Subcutaneous preadipocyte (primary cell): Measurements from ENCODE around the genes TRIM60 and GK3.

GRCh38 chr4:163165273-163165906, 1.3 kb downstream of the NAF1 start:
- CAGE, long polyA plus RNA, result no peak

- CAGE, long polyA plus RNA, result no peak
These were observed 103.6 kb downstream of the TMA16 start for GRCh38 chr4:163598114-163598422.

DNA sequence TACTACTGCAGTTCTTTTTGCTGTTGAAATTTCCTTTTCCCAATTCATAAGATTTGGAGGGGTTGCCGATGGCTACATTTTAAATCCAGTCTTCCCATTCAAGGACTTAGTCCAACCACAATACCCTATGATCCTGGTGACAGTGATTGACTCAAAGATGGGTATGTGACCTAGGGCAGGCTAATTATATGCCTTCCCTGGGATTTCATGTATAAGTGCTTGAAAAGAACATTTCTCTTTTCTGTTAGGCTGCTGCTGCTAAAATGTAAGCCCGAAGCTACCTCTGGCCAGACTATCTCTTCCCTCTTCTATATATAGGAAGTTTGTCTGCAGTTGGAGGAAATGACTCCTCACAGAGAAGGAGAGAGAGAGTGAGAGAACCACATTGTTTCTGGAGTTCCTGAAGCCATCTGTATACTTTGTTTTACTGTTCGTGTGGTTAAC, 112.3 kb downstream of the TMA16 start:
- CAGE, long polyA plus RNA, result no peak

DNA sequence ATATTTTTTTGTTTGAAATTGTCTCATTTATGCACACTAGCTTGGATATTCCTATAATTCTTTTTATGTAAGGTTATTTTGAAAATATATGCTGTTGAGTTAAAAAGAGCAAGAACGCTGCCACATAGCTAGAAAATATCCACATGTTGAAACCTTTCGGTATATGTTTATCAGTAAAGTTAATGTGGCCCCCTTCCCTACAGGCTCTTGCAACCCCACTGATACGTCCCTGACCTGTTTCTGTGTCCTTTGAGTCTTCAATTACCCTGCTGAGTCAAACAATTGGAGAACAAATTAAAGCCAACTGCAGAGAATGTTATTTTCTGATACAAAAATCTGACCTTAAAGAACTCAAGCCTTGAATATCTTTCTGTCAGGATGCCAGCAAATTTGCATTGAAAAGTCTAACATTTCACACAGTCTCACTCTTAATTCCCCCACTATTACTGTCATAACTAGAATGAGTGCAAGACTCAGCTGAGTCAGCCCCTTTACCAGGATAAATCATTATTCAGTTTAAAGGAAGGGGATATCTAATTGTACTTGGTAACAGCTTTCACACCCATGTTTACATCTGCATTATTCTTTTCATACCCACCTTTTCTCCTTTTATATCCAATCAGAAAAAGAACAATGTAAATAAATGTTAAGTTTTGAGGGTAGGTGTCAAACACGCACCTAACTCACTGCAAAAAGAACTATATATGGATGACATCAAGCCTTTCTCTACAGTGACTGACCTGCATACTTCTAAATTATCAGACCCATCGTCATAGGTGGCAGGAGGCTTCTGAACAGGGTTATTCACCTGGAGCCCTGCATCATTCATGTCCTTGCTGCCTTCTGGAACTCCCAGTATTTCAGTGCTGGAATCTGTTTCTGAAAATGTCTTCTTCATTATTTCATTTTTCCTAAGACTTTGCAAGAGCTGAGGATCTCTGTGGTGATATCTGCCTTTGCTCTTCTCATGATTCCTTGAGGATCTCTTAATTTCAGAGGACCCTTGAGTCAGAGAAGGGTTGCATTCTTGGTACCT, 117.4 kb downstream of the TMA16 start:
- CAGE, long polyA plus RNA, result no peak

DNA sequence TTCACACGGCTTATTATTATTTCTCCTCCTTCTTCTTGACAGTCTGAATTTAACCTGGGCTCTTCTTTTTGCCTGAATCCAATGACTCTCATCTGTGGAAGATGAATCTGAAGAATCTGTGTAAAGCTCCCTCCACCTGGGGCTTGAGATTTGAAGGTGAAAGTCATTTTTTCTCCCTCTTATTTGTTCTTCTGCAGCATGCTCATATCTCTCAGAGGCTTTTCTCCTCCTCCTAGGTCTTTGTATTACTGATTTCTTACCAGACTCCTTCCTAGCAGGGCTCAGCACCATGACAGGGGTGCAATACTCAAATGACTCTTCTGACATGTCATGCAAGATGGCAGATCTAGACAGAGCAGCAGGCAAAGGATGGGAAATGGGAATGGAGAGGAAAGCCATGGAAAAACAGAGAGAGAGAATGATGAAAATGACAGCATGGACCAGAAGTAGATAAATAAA, 118.2 kb downstream of the TMA16 start:
- CAGE, long polyA plus RNA, result no peak

DNA sequence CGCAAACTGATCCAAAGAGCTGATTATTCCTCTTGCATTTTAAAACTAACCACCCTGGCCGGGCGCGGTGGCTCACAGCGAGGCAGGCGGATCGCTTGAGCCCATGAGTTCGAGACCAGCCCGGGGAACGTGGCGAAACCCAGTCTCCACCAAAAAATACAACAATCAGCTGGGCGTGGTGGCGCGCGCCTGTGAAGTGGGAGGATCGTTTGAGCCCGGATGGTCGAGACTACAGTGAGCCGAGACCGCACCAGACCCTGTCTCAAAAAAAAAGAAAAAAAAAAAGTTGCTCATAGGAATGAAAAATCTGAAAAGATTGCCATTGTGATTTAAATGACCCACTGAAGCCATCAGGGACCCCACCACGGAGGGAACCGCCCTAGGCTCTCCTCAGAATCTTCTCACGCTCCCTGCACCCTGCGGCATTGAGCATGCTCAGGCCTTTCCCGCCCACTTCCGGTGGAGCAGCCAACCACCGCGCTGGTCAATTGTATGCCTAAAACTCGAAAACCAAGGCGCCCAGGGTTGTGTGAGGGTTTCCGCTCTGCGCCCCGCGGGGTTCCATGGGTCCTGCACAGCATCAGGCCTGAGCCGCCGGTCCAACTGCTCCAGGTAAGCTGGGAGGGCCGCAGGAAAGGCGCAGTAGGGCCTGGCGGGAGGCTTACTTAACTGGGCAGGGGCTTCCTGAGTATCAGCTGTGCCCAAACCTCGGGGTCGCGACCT, at the start of gene TRIM60:
Gene TRIM60, plus strand, starts transcription at position 499 of the 723 bp plus-strand sequence.
- CAGE, long polyA plus RNA, result no peak

DNA sequence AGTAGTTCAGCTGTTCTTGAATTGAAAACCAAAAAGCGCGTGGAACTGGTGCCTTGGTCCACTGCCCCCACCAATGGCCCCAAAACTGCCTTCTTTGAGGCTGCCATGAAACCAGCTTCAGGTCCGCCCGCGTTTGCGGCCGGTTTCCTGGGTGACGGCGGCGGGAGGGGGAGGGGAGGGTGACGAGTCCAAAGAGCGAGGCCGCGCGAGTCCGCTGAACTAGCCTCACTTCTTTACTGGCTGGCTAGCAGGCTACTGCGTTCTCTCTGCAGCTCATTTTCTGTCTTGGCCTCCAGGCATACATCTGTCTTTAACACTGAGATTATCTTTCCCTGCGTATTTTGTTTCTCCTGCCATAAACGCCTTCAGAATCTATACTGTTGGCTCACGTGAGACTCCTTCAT, at the start of gene GK3:
Gene GK3, minus strand, starts transcription at position 166 of the 404 bp plus-strand sequence.
- CAGE, long polyA plus RNA, result no peak

GRCh38 chr4:165292946-165293569, 13.6 kb upstream of the GK3 start:
- CAGE, long polyA plus RNA, result no peak

- CAGE, long polyA plus RNA, result no peak
These were observed 105.4 kb downstream of the CPE start for GRCh38 chr4:165484148-165484665.

- CAGE, long polyA plus RNA, result no peak
These were observed 169.5 kb downstream of the TLL1 start for GRCh38 chr4:166042442-166043019.

DNA sequence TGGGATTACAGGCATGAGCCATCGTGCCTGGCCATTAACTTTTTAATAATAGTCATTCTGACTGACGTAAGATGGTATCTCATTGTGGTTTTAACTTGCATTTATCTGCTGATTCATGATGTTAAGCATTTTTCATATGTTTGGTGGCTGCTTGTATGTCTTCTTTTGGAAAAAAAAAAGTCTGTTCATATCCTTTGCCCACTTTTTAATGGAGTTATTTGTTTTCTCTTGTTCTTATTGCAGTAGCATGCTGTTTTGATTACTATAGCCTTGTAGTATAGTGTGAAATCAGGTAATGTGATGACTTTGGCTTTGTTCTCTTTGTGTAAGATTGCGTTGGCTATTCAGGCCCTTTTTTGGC, 45.9 kb downstream of the ANXA10 start:
- CAGE, long polyA plus RNA, result no peak

DNA sequence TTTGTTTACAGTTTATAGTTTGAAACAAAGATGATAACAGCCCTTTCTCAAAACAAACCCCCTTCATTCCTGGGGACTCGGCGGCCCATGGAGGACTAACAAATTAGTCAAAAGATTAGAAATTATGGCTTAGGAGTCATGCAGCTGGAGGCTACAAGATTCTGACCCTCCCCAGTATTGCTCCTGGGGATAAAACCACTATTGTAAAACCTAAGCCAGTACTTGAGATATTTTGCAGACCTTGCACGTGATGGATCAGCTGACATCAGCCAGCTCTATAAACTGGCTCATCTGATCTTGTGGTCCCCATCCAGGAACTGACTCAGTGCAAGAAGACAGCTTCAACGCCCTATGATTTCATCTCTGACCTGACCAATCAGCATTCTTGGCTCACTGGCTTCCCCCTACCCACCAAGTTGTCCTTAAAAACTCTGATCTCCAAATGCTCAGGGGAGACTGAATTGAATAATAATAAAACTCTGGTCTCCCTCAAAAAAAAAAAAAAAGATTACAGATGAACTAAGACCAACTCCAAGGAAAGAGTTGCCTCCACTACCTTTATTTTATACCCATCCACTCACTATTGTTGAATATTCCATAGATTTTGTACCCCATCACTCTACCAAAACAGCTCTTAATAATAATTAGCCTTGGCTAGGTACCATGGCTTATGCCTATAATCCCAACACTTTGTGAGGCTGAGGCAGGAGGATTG, 30.2 kb downstream of the DDX60L start:
- CAGE, long polyA plus RNA, result no peak

DNA sequence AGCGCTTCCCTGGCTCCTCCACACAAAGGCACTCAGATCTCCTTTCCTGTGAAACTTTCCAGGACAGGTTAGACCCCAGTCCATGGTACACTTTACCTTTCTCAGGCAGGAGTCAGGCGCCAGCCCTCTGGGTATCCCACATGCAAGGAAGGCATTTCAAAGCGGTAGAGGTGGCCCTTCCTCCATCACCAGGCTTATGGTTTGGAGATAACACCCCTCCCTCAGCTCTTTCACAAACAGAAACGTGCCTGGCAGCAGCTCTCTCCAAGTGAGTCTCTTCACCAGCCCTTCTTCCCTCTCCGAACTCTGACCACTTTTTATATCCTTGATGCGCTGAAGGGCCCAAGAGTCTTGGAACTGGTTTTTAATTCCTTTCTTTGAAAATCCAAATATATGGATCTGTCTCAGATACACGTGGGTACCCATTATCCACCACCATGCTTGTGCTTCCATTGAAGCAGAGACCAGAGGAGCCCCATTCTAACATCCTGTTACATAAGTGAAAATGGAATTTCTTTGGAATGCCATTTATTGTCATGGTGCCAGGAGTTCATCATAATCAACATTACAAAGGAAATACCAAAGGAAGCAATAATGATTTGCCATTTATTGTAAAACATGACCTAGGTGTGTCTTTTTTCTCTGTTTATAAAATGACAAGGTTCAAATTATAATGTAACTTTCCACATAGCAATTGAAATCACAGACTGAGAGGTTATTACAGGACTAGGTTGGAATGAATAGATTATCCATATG, 61.6 kb downstream of the PALLD start:
- CAGE, long polyA plus RNA, result no peak

- CAGE, long polyA plus RNA, result no peak
These were observed 107.6 kb downstream of the PALLD start for GRCh38 chr4:168604406-168604926.

DNA sequence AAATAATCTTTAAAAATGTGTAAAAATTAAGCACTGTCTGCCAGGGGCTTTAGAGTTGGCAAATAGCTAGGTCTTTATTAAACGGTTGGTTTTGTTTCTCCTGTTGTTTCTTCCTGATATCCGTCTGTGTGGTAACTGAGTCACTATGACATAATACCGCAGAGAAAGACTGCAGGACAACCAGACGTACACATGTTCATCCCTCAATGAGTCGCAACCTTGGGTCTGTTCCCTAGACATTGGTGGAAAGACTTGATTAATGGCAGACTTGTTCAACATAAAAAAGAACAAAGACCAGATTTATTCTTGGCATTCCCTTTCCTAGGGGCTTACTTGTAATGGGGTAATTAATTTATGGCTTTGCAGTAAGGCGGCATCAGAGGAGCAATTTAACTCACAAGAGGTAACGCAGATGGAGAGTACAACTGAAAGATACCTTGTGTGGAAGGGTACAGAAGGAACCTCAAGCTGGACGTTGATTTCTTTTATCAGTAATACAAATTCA, 134.0 kb downstream of the PALLD start:
- CAGE, long polyA plus RNA, result no peak

GRCh38 chr4:168634102-168634845, 137.4 kb downstream of the PALLD start:
- CAGE, long polyA plus RNA, result no peak

GRCh38 chr4:168769127-168769914, 240.7 kb downstream of the CBR4 start:
- CAGE, long polyA plus RNA, result no peak

DNA sequence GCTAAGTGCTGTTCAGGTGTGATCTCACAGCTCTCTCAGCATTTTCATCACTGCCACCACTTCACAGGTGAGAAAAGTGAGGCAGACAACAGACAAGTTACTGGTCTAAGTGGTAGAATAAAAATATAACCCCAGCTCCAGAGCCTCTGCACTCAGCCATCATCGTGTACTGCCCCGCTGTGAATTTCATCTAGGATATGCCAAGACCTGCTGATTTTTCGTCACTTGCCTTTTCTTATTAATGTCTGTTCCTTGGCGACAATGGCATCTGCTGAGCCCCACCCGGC, 236.6 kb downstream of the CBR4 start:
- CAGE, long polyA plus RNA, result no peak

DNA sequence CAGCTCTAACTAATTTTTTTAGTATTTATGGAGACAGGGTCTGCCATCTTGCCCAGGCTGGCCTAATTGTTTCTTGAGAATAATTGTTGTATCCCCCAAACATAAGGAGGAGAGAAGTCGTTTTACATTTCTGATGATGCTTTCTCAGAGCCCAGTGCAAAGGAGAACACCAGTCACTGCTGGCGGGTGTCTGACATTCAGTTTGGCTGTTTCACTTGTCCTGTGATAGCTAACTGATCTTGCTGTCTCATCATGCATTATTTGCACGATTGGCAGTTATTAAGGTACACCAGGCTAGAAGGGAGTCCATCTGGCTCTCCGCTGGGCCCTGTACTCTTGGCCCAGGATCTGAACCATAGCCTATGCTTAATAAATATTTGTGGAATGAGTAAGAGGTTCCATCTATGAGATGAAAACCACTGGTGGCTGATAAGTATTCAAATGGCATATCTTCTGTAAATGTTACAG, 213.8 kb downstream of the CBR4 start:
- CAGE, long polyA plus RNA, result no peak

- CAGE, long polyA plus RNA, result no peak
These were observed 96.2 kb downstream of the CBR4 start for GRCh38 chr4:168913862-168914265.